Colon Carcinoma Metastatic in the Brain (tissue), 2 donors: ENCODE measurements around a stretch of chr14.

GRCh38 chr14:61696753-61697421 lies 1.6 kb downstream of the HIF1A start:
- PRO-cap, 2 experiments: no peak in any of the 2 experiments

- PRO-cap, 2 experiments: no peak in any of the 2 experiments
Measured at GRCh38 chr14:61735425-61735829, 26.8 kb upstream of the SNAPC1 start.

DNA sequence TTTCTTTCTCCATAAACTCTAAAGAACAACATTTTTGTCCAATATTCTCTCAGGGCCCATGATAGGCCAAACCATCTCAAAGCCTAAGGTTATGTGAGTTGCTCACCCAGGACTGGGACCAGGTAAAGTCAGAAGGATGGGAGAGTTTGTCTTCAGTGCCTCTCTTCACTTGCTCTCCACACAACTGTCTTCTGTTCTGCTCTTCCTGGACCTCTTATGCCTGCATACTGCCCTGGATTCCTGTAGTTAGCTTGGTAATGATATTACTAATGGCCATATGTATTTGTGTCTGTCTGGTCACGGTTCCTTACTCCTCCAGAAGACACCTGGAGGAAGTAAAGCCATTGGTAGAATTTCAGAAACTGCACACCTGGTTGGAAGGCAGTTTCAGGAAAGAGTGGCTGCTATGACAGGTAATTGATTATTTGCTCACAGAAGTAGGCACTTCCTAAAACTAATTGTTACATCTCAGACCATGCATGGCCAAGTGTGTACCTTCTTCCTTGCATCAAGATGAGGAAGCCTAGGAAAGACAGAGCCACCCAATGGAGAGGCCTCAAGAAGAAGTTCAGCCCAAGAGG lies 26.4 kb upstream of the RHOJ start:
- PRO-cap, 2 experiments: no peak in any of the 2 experiments

GRCh38 chr14:63437849-63438433 lies 105.2 kb downstream of the PPP2R5E start:
- PRO-cap, 2 experiments: no peak in any of the 2 experiments

GRCh38 chr14:63523226-63524145 lies 19.7 kb downstream of the PPP2R5E start:
- PRO-cap, 2 experiments: no peak in any of the 2 experiments

- PRO-cap, 2 experiments: no peak in any of the 2 experiments
Measured at GRCh38 chr14:63563523-63564030, 20.4 kb upstream of the PPP2R5E start.

GRCh38 chr14:63591442-63591931 lies 48.3 kb upstream of the PPP2R5E start:
- PRO-cap, 2 experiments: no peak in any of the 2 experiments

DNA sequence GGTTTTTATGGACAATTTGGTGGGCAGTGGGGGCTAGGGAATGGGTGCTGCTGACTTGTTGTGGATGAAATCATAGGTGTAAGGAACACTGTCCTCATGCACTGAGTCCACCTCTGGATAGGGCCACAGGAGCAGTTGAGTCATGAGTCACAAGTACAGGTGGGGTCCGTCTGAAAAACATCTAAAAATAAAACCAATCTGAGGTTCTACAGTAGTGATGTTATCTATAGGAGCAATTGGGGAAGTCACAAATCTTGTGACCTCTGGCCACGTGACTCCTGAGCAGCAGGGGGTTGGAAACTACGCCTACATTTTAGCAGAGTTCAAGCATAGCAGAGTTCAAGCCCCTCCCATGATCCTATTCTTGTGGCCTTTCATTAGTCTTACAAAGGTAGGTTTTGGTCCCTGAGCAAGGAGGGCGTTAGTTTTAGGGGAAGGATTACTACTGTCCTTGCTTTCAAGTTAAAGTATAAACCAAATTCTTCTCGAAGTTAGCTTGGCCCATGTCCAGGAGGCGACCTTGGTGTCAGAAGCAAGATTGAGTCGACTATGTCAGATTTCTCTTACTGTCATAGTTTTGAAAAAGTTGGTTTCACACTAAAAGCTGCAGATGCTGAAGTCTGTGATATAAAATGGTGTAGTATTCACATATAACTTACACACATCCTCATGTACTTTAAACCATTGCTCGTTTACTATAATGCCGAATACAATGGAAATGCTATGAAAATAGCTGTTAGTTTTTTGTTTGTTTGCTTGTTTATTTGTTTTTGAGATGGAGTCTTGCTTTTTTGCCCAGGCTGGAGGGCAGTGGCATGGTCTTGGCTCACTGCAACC lies 18.3 kb upstream of the SGPP1 start:
- PRO-cap, 2 experiments: no peak in any of the 2 experiments

DNA sequence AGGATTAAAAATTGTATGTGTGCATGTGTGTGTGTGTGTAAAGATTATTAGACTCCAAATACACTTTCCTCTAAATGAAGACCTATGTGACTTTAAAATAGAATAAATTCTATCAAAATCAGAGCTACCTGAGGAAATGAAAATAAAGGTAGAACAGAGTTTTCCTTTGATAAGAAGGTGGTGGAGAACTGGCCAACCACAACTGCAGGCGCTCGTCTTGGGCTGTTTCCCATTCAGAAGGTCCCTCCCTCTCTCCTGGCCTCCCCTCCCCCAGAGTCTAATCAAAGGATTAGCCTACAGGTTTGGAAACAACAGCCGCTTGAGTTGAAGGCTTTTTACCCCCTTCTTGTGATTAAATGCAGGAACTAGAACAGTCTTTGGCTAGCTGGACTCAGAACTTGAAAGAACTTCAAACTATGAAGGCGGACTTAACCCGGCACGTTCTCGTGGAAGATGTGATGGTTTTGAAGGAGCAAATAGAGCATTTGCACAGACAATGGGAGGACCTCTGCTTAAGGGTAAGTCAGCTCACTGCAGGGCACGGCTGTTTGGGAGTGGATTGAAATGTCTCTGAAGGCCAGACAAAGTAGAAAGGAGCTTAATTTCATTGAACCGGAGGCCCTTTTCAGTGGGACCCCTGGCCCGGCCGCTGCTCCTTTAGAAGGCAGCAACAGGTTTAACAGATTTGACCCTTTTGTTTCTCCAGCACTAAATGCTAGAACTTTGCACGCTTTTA lies 107.9 kb downstream of the ESR2 start:
- PRO-cap, 2 experiments: no peak in any of the 2 experiments

- PRO-cap, 2 experiments: no peak in any of the 2 experiments
Measured at GRCh38 chr14:64203214-64203680, 90.9 kb downstream of the ESR2 start.

GRCh38 chr14:64215990-64216700 lies 78.0 kb downstream of the ESR2 start:
- PRO-cap, 2 experiments: no peak in any of the 2 experiments

DNA sequence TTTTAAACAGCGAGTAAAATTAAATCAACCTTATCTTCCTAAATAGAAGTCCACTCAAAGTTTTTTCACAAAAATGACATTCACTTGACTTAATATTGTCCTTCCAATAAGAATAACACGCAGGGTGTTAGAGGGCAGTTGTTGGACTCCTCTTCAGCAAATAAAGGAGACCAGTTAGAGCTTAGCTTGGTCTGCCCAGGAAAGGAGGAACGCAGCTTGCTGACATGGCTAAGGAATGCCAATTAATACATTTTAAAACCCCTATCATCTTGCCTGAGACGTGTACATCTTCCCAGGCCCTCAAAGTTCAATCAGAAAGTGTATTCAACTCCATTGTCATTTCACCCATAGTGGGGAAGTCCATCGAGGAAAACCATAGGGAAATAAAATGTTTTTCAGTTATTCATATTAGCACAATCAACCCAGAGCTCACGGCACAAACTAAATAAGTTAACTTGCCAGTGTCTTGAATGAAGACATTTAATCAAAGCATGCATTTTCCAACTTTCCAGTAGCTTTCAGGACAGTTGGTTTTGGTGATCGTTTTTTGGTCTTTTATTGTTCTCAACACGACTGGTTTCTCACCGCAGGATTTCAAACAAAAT lies 680 bp downstream of the ESR2 start:
- PRO-cap, 2 experiments: no peak in any of the 2 experiments

GRCh38 chr14:64401688-64402074 lies 13.5 kb downstream of the MTHFD1 start:
- PRO-cap, 2 experiments: no peak in any of the 2 experiments

DNA sequence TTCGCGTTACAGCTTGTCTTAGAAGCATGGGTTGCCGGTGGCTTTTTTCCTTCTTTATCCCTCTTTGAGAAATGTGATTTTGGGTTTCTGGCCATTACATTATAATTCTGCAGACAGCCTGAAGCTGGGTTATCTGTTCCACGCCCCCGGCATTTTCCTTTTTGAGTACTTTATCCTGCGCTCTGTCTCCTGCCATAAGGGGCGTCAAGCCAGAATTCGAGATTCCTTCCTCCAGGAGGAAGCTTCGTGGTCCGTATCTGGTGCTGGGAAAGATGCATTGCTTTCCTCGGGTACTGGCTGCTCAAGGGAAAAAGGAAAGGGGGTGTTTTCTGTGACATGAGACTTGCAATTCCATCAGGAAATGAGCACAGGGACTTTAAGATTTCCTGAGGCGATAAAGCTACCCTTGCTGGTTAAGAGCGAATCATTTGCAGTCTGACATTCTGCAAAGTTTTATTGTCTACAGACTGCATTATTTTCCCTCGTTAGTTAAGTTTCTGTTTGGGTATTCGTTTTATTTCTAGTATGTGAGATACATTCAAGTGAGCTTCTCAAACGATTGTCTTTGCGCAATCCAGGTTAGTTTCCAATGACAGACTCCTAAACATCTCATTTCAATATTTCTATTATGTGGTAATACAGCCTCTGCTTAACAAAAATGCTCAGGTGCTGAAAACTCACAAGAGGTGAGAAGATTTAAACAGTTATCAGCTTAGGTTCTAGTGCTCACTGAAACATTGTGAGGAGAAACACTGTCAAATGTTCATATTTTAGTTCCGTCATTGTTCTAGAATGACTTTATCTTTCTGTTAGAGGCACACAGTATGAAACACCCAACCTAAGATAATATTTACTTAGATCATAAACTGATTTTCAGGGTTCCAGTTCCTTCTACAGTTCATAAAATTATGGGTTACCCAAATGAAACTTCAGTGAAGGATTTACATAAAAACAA lies 797 bp downstream of the AKAP5 start:
- PRO-cap, 2 experiments: no peak in any of the 2 experiments

DNA sequence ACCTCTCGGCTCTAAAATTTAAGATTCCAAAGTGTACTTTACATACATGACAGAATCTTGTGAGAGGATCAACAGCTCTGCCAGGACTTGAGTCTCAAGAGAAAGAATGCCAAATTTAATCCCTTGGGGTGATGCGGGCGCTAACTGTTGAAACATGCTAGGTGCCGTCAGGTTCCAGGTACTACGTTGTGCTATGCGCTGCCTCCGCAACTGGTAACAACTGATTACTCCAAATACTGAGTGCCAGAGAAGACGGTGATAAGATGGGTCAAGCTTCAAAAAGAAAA lies 840 bp downstream of the ZBTB25 start:
- PRO-cap, 2 experiments: no peak in any of the 2 experiments

DNA sequence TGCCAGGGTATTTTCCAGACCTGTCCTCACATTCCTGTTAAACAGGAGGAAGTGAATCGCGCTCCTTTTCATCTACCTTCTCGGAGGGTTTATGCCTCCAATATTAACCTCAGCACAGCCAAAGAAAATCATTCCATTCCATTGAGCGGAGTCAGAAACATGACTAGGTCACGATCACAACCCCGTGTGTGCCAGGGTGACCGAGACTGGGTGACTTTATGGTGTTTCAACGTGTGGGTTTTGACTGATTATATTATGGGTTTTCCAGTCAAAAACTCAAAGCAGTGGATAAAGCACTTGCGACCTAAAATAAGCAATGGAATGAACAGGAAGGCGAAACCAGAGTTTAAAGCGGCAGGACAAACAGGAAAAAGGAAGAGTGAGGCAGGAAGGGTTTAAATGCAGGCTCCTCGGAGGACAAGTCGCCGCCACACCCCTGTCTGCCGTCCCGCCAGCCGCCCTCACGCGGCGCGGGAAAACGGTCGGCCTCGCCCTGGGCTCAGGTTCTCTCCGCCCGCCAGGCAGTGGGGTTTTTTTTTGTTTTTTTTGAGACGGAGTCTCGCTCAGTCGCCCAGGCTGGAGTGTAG lies 1.3 kb upstream of the HSPA2 start:
- PRO-cap, 2 experiments: peak in 2 of 2 experiments; most common plus-strand start position 398 of the sequence (in 1)

DNA sequence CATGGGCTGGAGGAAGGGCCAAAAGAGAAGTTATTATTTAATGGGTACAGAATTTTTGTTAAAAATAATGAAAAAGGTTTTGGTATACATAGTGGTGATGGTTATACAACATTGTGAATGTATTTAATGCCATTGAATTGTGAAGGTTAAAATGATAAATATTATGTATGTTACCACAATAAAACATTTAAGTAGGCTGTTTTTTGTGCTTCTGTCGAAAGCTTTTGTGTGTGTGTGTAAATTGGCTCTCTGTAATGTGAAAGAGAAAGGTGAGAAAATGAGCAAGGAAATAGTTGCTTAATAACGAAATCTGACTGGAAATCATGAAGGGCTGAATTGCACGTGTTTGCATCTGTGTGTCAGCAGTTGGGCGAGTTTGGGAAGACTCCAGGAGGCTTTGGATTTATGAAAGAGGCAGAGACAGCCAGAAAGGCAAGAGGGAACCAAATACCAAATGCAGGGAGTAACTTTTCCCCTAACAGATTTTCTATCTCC lies 47.3 kb upstream of the PLEKHG3 start:
- PRO-cap, 2 experiments: no peak in any of the 2 experiments

DNA sequence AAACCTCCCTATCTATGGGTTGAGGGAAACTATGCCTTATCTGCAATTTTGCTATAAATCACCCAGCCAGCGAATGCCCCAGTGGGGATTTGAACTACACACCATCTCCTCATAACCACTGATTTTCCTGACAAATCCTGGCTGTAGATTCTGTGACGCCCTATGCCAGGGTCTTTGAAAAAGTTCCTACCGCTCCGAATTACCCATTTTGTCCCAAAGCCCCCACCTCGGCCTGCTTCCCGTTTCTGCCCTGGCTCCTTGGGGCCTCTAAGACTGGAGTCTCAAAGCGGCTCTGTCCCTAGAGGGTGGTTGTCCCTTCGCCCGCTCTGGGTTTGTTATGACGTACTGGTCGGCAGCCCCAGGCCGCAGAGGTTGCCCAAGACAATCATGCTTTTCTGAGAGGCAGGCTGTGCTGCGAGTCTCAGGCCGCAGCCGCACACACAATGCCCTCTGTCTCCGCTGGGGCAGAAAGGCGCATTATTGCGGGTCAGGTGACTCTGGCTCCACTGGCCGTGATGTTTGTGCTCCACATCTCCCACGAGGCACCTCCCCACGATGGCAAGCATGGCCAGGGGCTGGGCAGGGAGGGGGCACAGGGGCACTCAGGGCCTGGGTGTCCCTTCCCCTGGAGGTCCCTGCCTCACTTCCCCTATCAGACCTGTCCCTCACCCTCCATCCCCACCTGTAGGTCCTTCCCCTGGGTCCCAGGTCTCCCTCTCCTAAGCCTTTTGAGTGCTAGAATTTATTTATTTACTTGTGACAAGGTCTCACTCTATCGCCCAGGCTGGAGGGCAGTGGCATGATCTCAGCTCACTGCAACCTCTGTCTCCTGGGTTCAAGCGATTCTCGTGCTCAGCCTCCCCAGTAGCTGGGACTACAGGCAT lies 21.0 kb upstream of the PLEKHG3 start:
- PRO-cap, 2 experiments: no peak in any of the 2 experiments

GRCh38 chr14:64688685-64689364 lies 15.4 kb upstream of the PLEKHG3 start:
- PRO-cap, 2 experiments: peak in 2 of 2 experiments; most common minus-strand start chr14:64689080 (in 1)

GRCh38 chr14:64717285-64717554 lies 13.0 kb downstream of the PLEKHG3 start:
- PRO-cap, 2 experiments: no peak in any of the 2 experiments